Epithelial cell of proximal tubule (primary cell): ENCODE measurements around a stretch of chr4.

GRCh38 chr4:109801454-109801753 lies 395 bp downstream of the CFI start:
- RAMPAGE, long total RNA: no peak
- RRBS: no CpG with 5 or more reads among the region's 2 CpGs

DNA sequence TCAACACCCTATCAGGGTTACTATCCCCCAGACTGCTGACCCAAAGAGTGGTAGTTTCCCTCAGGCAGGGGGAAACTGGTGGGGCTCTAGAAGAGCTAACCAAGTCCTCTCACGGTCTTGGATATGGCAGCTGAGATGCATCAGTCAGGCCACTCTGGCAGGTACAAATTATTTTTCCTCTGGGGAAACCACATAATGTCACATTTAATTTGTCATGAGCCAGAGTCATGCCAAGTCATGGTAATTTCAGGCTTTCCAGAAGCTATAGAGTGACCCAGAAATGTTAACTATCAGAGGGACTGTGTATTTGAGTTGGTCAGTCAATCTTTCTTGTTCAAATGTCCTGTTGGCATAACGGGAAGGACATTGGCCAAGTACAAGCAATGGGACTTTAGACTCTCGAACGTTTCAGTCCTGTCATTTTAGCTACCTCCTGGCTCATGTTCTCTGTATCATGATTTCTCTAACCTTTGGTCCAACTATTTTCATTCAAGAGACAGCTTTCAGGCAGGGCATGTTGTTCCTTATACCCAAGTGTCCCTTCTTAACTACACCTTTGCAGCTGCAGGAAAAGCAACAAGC lies 142.4 kb downstream of the EGF start:
- RAMPAGE, long total RNA: no peak
- RRBS: no CpG with 5 or more reads among the region's 4 CpGs

DNA sequence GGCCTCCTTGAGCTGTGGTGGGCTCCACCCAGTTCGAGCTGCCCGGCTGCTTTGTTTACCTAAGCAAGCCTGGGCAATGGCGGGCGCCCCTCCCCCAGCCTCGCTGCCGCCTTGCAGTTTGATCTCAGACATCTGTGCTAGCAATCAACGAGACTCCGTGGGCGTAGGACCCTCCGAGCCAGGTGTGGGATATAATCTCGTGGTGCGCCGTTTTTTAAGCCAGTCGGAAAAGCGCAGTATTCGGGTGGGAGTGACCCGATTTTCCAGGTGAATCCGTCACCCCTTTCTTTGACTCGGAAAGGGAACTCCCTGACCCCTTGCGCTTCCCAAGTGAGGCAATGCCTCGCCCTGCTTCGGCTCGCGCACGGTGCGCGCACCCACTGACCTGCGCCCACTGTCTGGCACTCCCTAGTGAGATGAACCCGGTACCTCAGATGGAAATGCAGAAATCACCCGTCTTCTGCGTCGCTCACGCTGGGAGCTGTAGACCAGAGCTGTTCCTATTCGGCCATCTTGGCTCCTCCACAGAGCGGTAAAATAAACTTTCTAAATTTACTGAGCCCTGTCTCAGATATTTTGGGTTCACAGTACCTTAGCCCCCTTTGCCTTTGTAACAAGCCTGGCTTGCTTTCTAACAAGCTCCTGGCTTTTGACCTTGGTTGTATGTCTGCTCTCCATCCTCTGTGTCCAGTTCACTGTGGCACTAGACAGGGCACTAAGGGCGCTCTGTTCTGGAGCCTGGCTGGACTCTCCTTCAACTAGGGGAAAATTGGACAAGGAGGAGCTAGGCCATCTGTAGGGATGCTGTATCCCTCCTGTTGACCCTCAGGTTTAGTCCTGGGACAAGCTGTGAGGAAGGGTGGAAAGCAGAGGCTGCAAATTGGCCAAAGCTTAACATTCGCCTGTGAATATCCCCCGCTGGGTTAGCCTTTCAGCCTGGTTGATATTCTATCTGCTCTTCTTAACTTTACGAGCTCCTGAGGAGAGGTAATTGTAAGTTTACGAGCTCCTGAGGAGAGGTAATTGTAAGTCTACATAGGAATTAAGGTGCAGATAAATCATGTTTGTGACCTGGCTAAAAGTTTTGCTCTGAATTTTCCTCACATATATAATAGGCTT lies 64.7 kb upstream of the ENPEP start:
- RAMPAGE, long total RNA: no peak
- RRBS: no CpG with 5 or more reads among the region's 40 CpGs

- RAMPAGE, long total RNA: no peak
- RRBS: 7% methylated on average over 27 of the region's 70 CpGs
Observed at GRCh38 chr4:110621885-110622707, 781 bp downstream of the PITX2 start.

- RAMPAGE, long total RNA: no peak
- RRBS: no CpG with 5 or more reads among the region's 25 CpGs
Observed at GRCh38 chr4:110628655-110629126, 5.8 kb upstream of the PITX2 start.

DNA sequence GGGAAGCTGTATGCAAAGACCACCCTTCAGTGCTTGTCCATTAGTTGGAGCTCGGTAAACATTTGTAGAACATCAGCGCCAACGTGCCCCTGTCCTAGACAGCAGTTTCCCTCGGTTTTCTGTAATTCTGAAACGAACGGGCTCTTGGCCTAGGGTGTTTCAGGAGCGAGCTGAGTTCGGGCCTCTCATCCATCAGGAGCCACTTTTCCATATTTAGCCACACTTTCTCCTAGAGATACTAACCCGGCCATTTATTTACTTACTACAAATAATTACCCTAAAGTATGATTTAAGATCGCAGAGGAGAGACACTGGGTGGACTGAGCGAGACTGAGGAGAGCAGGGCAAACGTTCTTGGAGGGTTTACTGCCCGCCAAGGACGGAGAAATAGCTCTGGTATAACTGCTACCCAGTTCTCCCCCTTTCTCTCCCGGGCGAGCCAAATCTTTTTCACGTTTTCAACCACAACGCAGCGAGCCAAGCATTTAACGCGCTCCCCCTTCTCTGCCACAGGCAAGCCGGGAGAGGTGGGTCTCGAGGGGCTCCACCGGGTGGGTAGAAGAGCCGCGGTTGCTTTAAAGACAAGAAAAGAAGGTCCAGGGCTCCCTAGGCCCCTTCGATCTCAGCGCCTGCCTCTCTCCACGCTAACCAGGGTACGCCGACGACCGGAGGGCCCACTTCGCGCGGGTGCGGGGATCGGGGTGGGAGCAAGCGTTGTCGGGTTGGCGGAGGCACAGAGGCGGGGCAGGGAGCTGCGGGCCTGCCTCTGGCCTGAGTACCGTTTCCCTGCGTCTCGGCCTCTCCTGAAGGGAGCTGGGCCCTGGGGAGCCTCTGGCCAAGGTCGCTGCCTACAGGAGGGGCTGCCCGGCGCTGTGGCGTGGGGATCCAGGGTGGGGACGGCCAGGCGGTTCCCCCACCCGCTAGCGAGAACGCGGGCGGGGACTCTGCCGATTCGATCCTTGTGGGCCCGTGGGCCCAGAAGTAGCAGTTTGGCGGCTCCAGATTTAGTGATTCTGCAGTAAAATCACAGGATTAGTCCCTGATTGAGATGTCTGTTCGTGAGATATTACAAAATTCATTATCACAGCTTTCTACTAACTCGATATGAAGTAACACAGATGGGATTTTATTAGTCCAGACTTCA lies 10.9 kb upstream of the PITX2 start:
- RAMPAGE, long total RNA: no peak
- RRBS: 6% methylated on average over 6 of the region's 63 CpGs

- RAMPAGE, long total RNA: no peak
- RRBS: no CpG with 5 or more reads among the region's 4 CpGs
Observed at GRCh38 chr4:110641934-110642256, 19.0 kb upstream of the PITX2 start.

GRCh38 chr4:111958025-111958333 lies 187.3 kb upstream of the FAM241A start:
- RAMPAGE, long total RNA: no peak

DNA sequence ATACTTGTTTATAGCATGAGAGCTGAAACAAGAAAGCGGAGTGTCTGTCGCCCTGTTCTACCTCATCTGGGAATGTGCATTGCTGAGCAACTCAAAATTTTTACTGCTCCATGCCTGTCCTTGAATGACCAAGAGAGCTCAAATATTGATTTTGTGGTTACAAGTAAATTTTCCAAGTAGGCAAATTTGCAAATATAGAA lies 25.5 kb downstream of the AP1AR start:
- RAMPAGE, long total RNA: no peak
- RRBS: no CpG with 5 or more reads among the region's 2 CpGs

DNA sequence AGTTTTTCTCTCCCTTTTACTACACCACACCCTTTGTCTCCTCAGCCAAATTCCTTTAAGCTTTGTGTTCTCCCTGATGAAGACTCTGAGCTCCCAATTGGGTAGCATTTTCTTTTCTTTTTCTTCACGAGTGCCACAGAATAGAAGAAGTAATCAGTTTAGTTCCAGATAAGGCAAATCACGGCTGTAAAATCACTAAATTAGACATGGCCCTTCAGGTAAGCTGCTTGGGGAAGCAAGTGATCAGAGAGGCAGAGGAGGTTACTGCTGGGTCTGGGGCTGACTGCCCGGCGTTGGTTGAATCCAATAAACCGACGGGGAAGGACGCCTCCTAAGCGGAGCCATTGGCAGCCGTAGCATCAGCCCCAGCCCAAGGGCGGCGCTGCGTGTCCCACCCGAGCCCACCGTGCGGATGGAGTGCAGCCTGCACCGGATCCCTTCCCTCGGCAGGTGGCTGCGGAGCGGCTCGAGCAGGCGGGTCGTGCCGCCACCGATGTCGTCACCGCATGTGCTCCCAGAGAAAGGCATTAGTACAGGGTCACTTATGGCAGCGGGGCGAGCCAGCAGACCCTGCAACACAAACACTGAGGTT lies 82.0 kb downstream of the ALPK1 start:
- RAMPAGE, long total RNA: no peak
- RRBS: no CpG with 5 or more reads among the region's 28 CpGs

DNA sequence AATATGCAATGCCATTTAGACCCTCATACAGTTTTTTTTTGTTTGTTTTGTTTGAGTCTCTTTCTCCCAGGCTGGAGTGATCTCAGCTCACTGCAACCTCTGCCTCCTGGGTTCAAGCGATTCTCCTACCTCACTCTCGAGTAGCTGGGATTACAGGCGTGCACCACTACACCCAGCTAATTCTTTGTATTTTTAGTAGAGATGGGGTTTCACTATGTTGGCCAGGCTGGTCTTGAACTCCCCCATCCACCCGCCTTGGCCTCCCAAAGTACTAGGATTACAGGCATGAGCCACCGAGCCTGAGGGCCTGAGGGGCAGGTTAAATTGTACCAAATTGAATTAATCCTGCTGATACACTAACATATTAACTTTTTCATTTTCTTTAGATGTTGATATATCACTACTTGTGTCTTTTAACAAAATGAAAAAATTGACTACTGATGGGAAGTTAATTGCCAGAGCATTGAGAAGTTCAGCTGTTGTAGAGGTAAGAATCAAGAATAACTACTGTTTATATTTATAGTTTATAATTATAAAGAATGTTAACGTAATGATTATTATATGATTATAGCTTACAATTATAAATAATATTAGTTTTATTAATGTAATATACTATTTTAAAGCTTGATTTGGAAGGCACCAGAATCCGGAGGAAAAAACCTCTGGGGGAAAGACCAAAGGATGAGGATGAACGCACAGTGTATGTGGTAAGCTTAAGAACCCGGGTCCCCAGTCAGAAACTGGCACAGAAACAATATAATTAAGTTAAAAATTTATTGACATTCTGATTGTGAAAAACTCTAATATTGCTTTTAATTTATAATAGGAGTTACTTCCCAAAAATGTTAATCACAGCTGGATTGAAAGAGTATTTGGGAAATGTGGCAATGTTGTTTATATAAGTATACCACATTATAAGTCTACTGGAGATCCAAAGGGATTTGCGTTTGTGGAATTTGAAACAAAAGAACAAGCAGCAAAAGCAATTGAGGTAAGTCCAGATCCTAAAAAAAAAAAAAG lies 9.3 kb downstream of the LARP7 start:
- RAMPAGE, long total RNA: no peak
- RRBS: 84% methylated on average over 3 of the region's 10 CpGs

DNA sequence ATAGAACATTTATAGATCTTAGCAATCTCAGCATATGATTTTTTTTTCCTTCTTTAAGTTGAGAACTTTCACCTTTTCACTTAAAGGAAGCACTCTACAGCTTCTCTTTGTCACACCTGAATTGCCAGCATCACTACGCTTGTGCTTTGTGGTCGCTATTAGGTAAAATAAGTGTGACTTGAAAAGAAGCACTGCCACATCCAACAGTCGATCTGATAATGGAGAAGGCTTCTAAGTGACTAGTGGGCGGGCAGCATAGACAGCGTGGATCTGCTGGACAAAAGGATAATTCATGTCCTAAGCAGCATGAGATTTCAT lies 93.2 kb upstream of the ANK2 start:
- RAMPAGE, long total RNA: no peak
- RRBS: no CpG with 5 or more reads among the region's 5 CpGs

GRCh38 chr4:113068950-113069924 lies 19.8 kb downstream of the ANK2 start:
- RAMPAGE, long total RNA: no peak
- RRBS: no CpG with 5 or more reads among the region's 8 CpGs

DNA sequence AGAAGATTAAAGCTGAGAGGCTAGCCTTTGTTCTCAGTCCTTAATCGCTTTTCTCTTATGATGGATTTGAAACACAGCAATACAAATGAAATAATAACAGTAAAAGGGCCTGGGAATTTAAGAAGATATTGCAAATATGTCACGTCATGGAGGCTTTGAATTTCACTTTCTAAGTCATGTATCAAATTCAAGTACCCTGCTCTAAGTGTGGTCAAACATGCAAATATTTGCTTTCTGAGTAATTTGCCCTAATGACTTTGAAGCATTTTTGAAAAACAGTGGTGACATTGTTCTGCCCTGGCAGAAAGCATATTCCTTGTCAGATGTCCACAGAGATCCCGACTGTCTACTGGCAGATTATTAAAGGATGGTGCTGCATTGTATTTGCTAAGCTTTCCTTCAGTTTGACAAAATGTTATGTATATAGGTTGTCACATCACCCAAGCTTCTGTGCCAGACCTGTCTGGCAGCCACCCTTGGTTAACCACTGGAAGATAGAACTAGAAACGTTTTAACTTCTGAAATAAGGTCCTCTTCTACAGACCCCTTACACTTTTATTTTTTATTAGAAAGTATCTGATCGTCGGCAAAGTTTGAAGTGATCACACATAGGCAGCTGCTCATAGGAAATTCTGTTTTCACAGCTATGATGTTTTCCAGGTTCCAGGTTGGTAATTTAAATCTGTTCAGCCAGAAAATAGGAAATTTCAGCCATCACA lies 92.5 kb downstream of the ANK2 start:
- RAMPAGE, long total RNA: no peak
- RRBS: no CpG with 5 or more reads among the region's 6 CpGs

DNA sequence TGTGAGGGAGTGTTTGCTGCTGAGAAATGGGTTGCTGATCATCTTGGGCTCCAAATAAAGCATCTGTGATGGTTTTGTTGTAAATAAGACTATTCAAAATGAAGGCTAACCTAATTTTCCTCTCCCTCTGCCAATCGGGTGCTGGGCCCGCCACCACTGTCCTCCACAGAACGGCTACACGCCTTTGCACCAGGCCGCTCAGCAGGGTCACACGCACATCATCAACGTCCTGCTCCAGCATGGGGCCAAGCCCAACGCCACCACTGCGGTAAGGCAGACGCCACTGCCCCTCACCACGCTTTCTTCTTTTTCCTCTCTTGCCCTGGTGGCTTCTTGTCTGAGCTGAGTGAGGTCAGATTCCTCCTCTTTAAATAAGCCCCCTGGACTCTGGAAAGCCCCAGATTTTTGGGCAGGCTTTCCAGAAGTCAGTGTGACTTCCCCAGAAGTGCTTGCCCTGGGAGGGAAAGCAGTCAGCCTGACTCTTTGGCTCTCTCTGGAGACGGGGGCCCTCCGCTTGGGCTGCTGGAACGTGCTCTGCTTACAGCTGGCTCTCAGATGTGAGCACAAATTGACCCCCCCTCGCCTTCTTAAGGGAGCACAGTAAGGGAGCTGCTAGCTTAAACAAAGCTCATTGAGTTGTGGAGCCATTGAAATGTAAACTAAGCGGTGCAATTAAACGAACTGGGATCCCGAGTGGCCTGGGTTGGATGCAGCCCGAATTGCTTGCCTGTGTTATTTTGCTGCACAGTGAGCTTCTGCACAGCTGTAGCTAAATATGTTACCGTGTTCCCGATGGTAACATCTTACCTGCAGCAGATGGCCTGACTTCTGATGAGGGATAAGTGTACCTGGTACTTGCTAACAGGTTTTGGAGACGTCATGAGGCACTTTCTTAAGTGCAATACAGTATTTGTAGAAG lies 243.1 kb downstream of the ANK2 start:
- RAMPAGE, long total RNA: no peak
- RRBS: no CpG with 5 or more reads among the region's 22 CpGs

- RAMPAGE, long total RNA: no peak
- RRBS: no CpG with 5 or more reads among the region's 9 CpGs
Observed at GRCh38 chr4:113293166-113293655, 243.8 kb downstream of the ANK2 start.

DNA sequence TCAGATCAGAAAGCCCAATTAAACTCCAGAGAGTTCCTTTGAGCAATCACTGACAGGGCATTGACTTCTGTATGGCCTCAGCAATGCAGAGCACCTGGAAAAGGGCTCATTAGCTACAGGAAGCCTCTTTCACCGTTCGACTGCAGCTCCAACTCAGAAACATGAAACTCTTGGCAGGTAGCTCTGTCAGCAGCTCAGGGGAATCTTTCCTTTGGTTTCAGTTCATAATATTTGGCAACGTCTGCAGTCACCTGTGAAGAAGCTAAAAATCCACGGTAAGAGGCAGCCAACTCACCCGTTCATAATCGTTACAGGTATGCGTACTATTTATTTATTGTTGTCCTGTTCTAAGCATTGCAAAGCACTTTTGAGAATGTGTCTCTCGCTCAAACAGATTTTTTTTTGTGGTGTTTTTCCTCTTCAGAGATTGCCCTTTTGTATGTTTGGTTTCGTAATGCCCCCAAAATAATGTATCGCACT lies 354.8 kb downstream of the CAMK2D start:
- RAMPAGE, long total RNA: no peak
- RRBS: no CpG with 5 or more reads among the region's 10 CpGs

- RAMPAGE, long total RNA: no peak
- RRBS: no CpG with 5 or more reads among the region's 3 CpGs
Observed at GRCh38 chr4:113959115-113959781, 20.2 kb downstream of the ARSJ start.

- RAMPAGE, long total RNA: no peak
- RRBS: no CpG with 5 or more reads among the region's 60 CpGs
Observed at GRCh38 chr4:114599219-114600369, 987 bp downstream of the UGT8 start.

DNA sequence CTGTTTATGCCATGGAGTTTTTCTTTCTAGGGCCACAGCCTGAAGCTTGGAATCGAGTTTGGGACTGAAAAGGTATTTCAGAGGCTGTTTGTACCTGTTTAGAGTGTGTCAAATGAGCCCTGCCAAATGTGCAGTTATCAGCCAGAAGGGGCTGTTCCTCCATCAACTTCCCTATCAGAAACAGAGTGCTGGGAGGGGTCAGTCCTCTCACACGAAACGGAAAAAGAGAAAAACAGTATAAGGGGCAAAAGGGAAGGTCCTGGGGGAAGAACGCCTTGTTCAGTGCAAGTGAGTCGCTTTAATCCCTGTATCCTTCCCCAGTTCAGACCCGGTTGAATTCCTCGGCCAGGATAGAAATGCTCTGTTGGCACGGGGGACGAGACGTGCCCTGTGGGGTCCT lies 199.9 kb upstream of the NDST3 start:
- RAMPAGE, long total RNA: no peak
- RRBS: no CpG with 5 or more reads among the region's 10 CpGs